ENCODE measurements around the genes FARS2 and NRN1.

DNA sequence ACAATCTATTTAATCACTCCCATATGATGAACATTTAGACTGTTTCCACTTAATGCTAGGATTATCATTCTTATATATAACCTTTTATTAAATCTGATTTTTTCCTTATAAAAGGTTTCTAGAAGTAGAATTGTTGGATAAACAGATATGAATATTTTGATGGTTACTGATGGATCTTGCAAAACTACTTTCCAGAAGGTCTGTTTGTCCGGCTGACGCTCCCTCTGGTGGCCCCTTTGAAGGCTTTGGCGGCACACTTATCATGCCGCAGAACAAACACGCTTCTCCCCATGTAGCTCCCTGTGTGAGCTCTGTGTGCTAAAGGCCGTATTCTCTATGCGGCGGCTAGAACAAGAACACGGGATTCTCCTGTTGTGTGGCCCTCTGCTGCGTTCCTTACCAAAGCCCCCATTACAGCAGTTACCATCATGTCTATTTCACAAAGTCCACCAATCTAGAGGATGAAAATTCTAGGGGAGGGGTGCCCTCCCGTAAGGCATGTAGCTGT lies 30.0 kb downstream of the PPP1R3G start:
- PRO-cap, 7 experiments: no peak in any of the 7 experiments
- RAMPAGE, long total RNA, 2 experiments: no peak in any of the 2 experiments

GRCh38 chr6:5260595-5260847 lies 229 bp downstream of the LYRM4 start:
- PRO-cap, 7 experiments: peak in 4 of 7 experiments; most common minus-strand start chr6:5260742 (in 4)
- RAMPAGE, long total RNA, 2 experiments: start-site peak on the minus strand in 2 of 2 experiments, at chr6:5260683-5260745 at its widest, 177 to 191 reads per replicate

- PRO-cap, 7 experiments: peak in 7 of 7 experiments; most common plus-strand start chr6:5261032 (in 5); most common minus-strand start chr6:5260950 (in 3)
- RAMPAGE, long total RNA, 2 experiments: start-site peak on the plus strand in 2 of 2 experiments, at chr6:5260998-5261569 at its widest, 15 to 161 reads per replicate; start-site peak on the minus strand in 2 of 2 experiments, at chr6:5260891-5260955 at its widest, 54 to 85 reads per replicate
These were observed at the start of gene FARS2 for GRCh38 chr6:5260848-5261855. Gene FARS2 (plus strand): TSS chr6:5261513.

- PRO-cap, 7 experiments: no peak in any of the 7 experiments
- RAMPAGE, long total RNA, 2 experiments: no peak in any of the 2 experiments
These were observed 16.8 kb downstream of the FARS2 start for GRCh38 chr6:5278090-5278580.

GRCh38 chr6:6006418-6007169 lies at the start of gene NRN1:
Gene NRN1 (minus strand): TSS chr6:6006925.
- PRO-cap, 7 experiments: peak in 2 of 7 experiments; most common plus-strand start chr6:6007082 (in 2); most common minus-strand start chr6:6006893 (in 1)
- RAMPAGE, long total RNA, 2 experiments: start-site peak on the minus strand in 2 of 2 experiments, at chr6:6006860-6006970 at its widest, 8 to 16 reads per replicate

- PRO-cap, 7 experiments: no peak in any of the 7 experiments
- RAMPAGE, long total RNA, 2 experiments: start-site peak on the minus strand in 1 of 2 experiments, at chr6:6190073-6190219 at its widest, 10 reads per replicate
These were observed 130.4 kb downstream of the F13A1 start for GRCh38 chr6:6189824-6190699.

GRCh38 chr6:6601019-6601436 lies 12.5 kb downstream of the LY86 start:
- PRO-cap, 7 experiments: no peak in any of the 7 experiments
- RAMPAGE, long total RNA, 2 experiments: no peak in any of the 2 experiments

DNA sequence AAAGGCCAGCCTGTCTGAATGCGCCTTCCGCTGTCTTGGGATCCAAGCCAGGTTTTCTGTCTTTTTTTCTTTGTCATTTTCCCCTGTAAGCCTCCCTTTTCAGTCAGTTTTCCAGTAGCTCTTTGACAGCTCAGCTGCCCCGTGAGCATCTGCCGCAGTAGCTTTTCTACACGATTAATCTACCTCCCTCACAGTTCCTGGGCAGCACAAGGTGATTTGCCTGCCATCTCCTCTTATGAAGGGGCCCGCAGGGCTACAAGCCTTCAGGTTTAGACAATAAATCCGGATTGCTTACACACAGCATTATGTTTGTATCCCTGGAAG lies 77.0 kb downstream of the LY86 start:
- PRO-cap, 7 experiments: no peak in any of the 7 experiments
- RAMPAGE, long total RNA, 2 experiments: no peak in any of the 2 experiments

- PRO-cap, 7 experiments: no peak in any of the 7 experiments
- RAMPAGE, long total RNA, 2 experiments: no peak in any of the 2 experiments
These were observed 242.2 kb upstream of the RREB1 start for GRCh38 chr6:6865610-6865849.

DNA sequence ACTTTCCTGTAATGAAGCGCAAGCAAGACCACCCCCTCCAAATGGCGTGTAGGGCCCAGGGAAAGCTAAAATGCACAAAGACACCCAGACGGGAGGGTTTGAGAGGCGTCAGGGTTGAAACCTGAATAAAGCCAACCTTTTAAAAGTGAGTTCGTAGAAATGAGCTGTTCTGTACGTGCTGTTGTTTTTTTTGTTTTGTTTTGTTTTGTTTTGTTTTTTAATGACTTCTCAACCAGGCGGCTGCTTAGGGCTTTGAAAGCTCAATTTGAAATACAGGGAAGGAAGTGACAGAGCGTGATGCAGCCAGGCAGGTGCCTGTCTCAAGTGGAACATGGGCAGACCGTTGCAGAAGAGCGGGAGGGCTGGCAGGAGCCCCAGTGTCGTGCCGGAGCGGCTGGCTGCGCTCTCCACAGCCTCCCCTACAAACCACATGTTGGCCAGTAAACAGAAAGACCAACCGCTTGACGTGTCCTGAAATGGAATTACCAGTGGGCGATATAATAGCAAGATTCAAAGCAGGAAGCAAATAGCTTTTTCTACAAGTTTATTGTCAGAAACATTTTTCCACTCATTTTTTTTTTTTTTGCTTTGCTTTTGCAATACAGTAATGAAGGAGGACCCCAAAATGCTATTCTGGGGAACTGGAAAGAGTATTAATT lies 164.9 kb upstream of the RREB1 start:
- PRO-cap, 7 experiments: no peak in any of the 7 experiments
- RAMPAGE, long total RNA, 2 experiments: no peak in any of the 2 experiments

DNA sequence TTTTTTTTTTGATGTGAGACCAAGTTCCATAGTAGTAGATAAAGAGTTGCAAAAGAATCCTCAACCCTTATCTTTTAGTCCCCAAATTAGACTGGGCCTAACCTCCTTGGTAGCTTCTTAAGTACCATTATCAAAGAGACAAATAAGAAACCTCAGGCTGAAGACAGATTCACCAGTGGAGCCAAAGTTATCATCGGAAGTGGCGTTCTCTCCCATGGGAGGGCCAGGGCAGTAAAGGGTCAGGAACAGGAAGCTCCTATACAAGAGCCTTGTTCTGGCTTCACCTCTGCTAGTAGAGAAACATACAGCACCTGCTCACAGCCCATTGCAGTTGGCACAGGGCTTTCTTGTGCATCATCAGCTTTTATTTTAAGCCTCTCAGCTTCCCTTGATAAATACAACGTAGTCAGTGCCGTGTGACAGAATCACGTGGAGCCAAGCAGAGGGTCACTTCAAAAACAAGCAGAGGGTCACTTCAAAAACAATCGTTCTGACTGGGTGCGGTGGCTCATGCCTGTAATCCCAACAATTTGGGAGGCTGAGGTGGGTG lies 132.0 kb upstream of the RREB1 start:
- PRO-cap, 7 experiments: no peak in any of the 7 experiments
- RAMPAGE, long total RNA, 2 experiments: no peak in any of the 2 experiments

- PRO-cap, 7 experiments: no peak in any of the 7 experiments
- RAMPAGE, long total RNA, 2 experiments: no peak in any of the 2 experiments
These were observed 30.4 kb downstream of the RREB1 start for GRCh38 chr6:7138071-7138687.

GRCh38 chr6:7150583-7151843 lies 43.3 kb downstream of the RREB1 start:
- PRO-cap, 7 experiments: no peak in any of the 7 experiments
- RAMPAGE, long total RNA, 2 experiments: no peak in any of the 2 experiments

DNA sequence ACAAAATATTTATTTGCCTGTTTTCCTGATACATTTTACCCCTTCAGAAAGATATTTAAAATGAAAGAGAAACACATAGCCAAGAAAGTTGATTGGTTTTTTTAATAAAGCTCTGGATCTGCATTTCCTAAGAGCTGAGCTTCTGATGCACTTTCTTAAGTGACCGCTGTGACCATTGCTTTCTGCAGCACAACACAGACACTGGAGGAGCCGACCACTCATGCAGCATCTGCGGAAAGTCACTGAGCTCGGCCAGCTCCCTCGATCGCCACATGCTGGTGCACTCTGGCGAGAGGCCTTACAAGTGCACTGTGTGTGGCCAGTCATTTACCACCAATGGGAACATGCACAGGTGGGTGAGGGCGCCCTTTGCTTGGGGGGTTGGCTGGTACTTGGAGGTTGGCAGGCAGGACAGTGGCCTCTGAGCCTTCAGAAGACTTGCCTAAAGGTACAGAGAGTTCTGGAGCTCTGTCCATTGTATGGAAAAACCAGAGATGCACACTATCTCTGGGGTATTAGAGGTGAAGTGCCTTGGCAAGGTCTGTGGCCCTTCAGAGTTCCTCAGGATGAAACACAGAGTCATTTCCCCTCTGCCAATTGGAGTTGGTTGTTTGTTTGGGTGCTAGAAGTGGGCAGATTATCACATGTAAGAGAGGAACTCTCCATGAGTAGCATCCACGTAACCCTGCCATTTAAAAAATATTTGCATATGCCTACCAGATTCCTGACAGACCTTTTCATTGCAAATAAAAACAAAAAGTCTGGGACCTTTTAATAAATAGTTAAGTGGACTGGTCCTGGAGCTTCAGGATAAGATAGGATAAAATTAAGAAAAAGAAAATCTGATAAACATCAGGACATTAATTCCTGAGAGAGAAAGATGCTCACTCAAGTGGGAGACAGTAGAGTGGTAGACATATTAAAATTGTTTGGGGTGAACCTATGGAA lies 81.5 kb downstream of the RREB1 start:
- PRO-cap, 7 experiments: no peak in any of the 7 experiments
- RAMPAGE, long total RNA, 2 experiments: no peak in any of the 2 experiments

- PRO-cap, 7 experiments: no peak in any of the 7 experiments
- RAMPAGE, long total RNA, 2 experiments: no peak in any of the 2 experiments
These were observed 82.3 kb downstream of the SSR1 start for GRCh38 chr6:7230233-7231498.

DNA sequence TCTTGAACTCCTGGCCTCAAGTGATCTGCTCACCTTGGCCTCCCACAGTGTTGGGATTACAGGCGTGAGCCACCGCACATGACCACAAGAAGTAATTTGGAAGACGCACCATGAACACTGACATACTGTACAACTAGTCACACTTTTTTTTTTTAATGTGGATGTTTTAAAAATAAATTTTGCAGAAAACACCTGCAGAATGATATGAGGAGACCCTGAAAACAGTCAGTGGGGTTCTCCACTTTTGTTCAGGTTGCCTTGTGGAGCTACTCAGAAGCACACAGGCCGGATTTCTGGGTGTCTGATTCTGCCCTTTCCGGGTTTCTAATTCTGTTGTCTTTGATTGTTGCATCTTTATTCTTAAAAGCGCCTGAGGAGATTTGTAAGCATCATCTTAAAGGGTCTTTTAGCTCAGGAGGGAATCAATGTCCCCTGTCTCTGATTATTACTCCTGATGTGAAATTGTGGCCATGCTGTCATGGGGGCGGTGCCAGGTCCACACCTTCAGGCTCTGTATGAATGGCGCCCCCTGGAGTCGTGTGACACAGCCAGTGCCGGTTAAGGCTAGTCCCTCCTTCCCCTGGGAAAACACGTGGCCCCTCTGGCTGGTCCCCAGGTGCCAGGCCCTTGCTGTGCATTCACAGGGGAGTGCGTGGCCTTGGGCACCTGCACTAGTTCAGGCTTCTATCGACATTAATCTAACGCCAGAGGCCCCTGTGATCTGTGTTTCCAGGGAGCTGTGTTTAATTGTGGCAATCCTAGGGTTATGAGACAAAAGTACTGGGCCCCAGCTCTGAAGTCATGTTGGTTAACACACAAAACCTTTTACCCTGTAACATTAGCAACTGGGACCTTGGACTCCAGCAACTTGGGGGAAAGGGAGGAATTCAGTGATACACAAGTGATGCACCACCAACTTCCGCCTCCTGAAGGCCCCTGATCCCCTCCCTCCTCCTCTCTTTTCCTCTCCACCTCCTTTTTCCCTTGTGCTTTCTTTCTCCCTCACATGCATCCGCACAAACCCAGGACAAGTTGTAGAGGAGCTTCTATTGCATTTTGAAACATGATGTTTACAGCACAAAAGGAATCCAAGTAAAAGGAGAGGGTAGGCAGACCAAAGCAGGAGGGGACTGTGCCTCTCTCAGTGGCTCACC lies 74.2 kb downstream of the SSR1 start:
- PRO-cap, 7 experiments: no peak in any of the 7 experiments
- RAMPAGE, long total RNA, 2 experiments: no peak in any of the 2 experiments

DNA sequence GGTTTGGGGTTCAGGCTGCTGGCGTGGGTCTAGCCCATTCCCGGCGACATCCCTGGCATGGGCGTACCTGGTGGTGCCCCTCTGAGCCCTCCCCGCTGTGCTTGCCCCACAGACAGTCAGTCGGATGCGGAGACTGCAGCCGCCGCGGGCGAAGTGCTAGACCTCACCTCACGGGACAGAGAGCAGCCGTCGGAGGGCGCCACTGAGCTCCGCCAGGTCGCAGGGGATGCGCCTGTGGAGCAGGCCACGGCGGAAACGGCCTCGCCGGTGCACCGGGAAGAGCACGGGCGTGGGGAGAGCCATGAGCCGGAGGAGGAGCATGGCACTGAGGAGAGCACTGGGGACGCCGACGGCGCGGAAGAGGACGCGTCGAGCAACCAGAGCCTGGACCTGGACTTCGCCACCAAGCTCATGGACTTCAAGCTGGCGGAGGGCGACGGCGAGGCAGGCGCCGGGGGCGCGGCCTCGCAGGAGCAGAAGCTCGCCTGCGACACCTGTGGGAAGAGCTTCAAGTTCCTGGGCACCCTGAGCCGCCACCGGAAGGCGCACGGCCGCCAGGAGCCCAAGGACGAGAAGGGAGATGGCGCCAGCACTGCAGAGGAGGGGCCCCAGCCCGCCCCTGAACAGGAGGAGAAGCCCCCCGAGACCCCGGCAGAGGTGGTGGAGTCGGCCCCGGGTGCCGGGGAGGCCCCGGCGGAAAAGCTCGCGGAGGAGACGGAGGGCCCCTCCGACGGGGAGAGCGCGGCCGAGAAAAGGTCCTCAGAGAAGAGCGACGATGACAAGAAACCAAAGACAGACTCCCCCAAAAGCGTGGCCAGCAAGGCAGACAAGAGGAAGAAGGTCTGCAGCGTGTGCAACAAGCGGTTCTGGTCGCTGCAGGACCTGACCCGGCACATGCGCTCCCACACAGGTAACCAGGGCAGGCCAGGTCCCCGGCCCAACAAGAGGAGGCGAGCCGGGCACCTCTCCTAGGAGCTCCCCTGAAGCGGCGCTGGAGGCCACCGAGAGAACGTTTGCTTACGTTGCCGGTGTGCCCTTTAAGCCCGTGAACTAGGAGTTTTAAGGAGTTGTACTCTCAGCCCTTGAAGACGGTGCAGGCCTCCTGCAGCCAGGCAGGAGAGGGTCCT lies 66.3 kb downstream of the SSR1 start:
- PRO-cap, 7 experiments: no peak in any of the 7 experiments
- RAMPAGE, long total RNA, 2 experiments: no peak in any of the 2 experiments

- PRO-cap, 7 experiments: no peak in any of the 7 experiments
- RAMPAGE, long total RNA, 2 experiments: no peak in any of the 2 experiments
These were observed 34.3 kb upstream of the SSR1 start for GRCh38 chr6:7346873-7348143.

- PRO-cap, 7 experiments: no peak in any of the 7 experiments
- RAMPAGE, long total RNA, 2 experiments: no peak in any of the 2 experiments
These were observed 877 bp downstream of the RIOK1 start for GRCh38 chr6:7390503-7390867.

GRCh38 chr6:7604863-7605650 lies 15.1 kb downstream of the SNRNP48 start:
- PRO-cap, 7 experiments: no peak in any of the 7 experiments
- RAMPAGE, long total RNA, 2 experiments: no peak in any of the 2 experiments

Data from ovary (tissue), 7 donors.